NCI-H460 (cell line): ENCODE measurements around a stretch of chr2.

RAMPAGE:
- cytosol, long total RNA: no peak
- long total RNA: no peak
- nucleus, long total RNA: no peak
Observed at GRCh38 chr2:233275441-233276078, 24.1 kb downstream of the ATG16L1 start.

DNA sequence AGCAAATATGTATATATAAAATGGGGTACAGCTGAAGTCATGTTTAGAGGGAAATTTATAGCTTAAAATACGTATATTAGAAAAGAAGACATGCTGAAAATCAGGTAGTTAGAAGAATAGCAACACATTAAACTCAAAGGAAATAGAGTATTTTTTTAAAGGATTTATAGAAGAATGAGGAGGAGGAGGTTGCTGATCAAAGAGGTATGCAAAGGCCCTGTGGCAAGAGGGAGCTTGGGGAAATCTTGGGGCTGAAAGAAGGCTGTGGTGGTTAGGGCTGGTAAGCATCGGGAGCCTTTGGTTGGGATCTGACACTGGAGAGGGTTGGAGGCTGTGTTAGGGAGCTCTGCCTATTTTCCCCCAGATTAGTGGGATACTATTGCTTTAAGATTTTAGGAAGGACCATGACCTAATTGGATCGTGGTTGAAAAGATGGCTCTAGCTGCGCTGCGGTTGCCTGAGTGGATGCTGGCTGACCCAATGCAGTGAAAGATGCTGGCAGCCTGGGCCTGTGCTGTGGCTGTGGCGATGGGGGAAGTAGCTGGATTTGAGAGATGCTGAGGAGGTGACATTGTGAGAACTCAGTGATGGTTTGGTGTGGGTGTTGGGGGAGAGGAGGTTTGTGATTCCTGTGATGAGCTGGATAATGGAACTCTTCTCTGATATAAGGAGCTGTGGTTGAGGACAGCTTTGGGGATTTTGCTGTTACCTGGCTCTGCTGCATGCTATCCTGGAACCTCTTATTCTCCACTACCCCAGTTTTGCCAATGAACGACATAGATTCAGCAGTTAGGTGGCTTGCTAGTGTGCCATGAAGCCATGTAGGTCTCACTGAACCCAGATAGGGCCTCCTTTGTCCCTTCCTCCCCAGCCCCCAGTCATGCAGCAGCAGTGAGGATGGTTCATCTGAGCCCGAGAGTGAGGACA is 11.8 kb downstream of the DGKD start:
RAMPAGE:
- cytosol, long total RNA: no peak
- long total RNA: no peak
- nucleus, long total RNA: no peak

GRCh38 chr2:233421988-233422694 is 67.8 kb downstream of the DGKD start:
RAMPAGE:
- cytosol, long total RNA: no peak
- long total RNA: no peak
- nucleus, long total RNA: no peak

RAMPAGE:
- cytosol, long total RNA: no peak
- long total RNA: no peak
- nucleus, long total RNA: no peak
Observed at GRCh38 chr2:233423190-233423862, 69.0 kb downstream of the DGKD start.

DNA sequence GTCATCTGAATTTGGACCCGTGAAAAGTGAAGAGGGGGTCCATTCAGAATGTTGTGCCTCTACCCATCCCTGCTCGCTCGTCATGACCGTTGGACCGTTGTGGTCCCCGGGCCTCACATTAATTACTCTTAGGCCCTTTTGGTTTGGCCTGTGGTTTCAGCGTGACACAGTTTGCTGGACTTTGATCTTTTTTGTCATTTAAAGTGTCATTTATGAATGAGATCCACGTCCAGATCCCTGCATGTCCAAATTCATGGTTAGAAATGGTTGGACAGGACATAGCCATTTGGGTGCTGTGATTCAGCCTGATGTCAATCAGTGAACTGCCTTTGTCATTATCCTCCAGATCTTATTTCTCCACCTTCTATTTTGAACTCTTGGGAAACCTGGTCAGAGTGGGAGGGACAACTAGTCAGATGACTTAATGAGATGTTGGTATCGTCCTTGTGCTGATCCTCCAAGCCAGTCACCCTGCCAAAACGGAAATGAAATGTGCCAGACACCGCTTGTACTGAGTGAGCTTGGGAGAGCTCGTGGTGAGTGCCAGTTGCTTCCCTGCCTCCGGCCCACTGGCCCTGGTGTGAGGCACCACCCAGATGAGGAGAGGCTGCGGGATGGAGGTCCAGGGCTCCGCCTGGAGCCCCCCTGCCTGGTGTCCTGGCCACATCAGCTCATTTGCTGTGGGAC is 69.9 kb downstream of the DGKD start:
RAMPAGE:
- cytosol, long total RNA: no peak
- long total RNA: no peak
- nucleus, long total RNA: no peak

DNA sequence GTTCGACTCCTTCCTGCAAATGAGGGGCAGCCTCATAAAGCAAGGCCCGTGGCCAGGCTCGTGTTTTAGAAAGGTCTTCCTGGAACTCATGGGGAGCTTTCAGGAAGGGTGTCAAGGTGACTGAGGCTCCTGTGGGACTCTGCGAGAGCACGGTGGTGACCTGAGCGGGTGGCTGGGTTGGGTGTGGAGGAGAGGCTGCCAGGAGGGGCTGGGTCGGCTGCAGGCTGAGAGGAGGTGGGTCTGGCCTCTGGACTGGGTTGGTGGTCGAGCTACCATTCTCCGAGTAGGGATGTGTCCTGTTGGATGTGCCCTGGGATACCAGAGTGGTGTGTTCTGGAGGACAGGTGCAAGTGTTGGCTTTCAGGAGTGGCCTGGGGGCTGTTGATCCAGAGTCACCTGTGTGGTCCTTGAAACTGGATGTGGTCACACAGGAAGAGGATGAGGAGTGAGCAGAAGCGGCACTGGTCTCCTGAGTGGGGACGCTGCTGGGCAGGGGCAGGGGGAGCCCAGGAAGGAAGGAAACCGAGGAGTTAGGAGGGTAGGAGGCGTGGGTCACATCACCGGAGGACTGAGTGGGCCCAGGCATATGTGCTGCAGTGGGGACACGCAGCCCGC is 86.5 kb downstream of the DGKD start:
RAMPAGE:
- cytosol, long total RNA: no peak
- long total RNA: no peak
- nucleus, long total RNA: no peak

RAMPAGE:
- cytosol, long total RNA: no peak
- long total RNA: no peak
- nucleus, long total RNA: no peak
Observed at GRCh38 chr2:233699959-233700586, 7.4 kb downstream of the UGT1A6 start.

DNA sequence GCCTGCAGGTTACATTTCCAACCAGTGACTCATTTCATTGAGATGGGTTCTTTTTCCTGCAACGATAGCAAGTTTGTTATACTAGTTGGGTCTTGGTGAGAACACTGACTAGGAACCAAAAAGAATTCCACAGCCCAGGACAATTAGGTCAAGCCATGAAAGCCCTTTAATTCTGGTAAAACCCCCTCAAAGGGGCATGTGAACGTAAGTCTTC is 87.0 kb downstream of the SPP2 start:
RAMPAGE:
- cytosol, long total RNA: no peak
- long total RNA: no peak
- nucleus, long total RNA: no peak

RAMPAGE:
- cytosol, long total RNA: no peak
- long total RNA: no peak
- nucleus, long total RNA: no peak
Observed at GRCh38 chr2:234291468-234292513, 205.1 kb downstream of the ARL4C start.

DNA sequence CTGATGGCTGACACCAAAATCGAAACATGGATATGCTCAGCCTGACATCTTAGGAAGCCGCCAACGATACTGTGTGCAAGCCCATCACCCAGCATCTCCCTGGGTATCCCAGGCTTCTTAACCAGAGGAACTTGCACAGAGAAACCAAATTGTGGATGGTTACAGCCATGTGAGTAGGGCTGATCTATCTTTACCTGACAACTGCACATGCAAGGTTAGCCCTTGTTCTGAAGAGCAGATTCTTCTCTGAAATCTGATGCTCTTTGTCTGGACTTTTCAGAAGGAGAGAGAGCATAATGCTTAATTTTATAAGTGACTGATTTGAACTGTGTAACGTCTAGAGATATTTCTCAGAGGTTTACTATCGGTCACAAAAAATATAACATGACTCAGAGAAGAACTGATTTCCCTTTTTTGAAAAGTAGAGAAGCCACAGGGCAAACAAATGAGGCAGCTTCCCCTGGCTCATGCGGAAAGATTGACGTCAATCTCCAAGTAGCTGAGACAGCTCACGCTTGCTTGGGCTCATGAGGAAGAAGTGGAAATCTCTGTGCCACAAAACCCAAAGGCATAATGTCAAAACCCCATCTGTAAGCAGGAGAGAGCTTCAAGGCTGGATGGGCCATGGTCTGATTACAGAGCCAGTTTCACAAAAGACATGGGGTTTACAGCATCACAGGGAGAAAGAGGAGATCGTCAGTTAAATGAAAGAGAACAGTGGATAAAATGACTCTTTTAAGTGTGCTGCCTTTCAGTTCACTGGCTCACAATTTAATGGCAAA is 188.2 kb downstream of the ARL4C start:
RAMPAGE:
- cytosol, long total RNA: no peak
- long total RNA: no peak
- nucleus, long total RNA: no peak

DNA sequence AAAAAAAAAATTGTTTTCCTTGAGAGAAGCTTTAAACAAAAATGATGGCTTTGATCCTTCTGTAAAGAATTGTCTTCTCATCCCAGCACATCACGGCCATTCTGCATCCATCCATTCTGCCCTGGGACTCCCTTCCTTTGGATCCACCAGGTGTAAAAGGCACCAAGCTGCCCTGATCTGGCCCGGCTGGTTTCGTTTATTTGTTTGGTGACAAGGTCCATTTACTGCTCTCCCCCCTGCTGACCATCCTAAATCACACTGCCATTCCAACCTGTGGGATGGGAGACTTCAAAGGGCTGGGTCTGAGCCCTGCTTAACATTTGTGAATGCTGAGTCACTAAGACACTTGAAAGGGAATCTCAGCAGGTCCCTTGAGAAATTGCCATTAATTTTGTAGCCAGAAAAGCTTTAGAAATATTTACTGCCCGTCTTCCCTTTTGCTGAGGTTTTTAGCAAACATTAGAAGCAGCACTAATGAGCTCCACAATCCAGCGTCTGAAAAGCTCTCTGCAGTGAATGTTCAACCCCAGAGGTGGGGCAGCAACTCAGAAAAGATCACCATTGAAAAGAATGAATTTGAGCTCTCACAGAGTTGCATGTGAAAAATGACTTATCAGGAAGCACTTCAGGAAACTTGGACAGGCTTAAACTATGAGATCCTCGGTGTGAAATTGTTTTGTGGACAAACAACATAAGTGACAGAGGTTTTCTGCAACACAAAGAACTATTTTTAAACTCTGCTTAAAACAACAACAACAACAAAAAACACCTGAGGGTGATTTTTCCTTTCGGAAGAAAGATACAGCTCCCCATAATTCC is 133.8 kb downstream of the ARL4C start:
RAMPAGE:
- cytosol, long total RNA: no peak
- long total RNA: no peak
- nucleus, long total RNA: no peak

GRCh38 chr2:234446811-234447289 is 50.0 kb downstream of the ARL4C start:
RAMPAGE:
- cytosol, long total RNA: no peak
- long total RNA: no peak
- nucleus, long total RNA: no peak

RAMPAGE:
- cytosol, long total RNA: no peak
- long total RNA: no peak
- nucleus, long total RNA: no peak
Observed at GRCh38 chr2:234468468-234469153, 28.3 kb downstream of the ARL4C start.

GRCh38 chr2:234536384-234536604 is 39.4 kb upstream of the ARL4C start:
RAMPAGE:
- cytosol, long total RNA: no peak
- long total RNA: no peak
- nucleus, long total RNA: no peak

DNA sequence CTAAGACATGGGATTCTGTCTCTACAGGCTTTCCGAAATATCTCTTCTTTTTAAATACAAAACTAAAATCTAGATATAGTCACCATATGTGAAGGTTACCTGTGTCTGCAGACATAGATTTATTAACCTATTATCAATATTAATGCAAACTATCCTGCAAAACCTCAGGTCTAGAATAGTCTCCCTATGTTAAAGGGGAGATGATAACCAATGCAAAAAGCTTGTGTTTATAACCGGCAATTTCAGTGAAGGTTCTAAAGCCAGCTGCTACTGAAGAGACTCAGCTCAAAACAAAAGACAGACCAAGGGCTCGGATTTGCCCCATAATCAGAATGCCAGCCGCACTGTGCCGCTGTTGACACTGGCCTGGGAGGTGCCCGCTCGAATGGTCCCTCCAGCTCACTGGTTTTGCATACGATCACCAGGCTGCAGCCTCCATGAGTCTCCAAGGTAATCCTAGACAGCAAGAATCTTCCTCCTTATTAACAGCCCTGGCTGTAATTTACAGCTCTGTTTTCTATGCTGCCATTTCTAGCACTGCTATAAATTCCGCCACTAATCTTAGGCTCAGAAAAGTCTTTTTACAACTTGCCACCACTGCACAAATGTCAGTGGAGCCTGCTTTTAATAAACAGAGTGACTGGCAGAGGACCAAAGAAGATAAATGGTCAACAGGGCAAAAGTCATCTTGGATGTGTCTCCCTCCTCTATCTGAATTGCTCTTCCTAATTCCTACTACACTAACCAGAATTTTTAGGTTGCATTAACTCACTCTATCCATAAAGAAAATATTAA is 155.8 kb upstream of the SH3BP4 start:
RAMPAGE:
- cytosol, long total RNA: no peak
- long total RNA: no peak
- nucleus, long total RNA: no peak

RAMPAGE:
- cytosol, long total RNA: no peak
- long total RNA: no peak
- nucleus, long total RNA: no peak
Observed at GRCh38 chr2:234977681-234977947, 25.8 kb downstream of the SH3BP4 start.

RAMPAGE:
- cytosol, long total RNA: no peak
- long total RNA: no peak
- nucleus, long total RNA: no peak
Observed at GRCh38 chr2:234980288-234980946, 28.6 kb downstream of the SH3BP4 start.

GRCh38 chr2:234994125-234995112 is 42.6 kb downstream of the SH3BP4 start:
RAMPAGE:
- cytosol, long total RNA: no peak
- long total RNA: no peak
- nucleus, long total RNA: no peak

DNA sequence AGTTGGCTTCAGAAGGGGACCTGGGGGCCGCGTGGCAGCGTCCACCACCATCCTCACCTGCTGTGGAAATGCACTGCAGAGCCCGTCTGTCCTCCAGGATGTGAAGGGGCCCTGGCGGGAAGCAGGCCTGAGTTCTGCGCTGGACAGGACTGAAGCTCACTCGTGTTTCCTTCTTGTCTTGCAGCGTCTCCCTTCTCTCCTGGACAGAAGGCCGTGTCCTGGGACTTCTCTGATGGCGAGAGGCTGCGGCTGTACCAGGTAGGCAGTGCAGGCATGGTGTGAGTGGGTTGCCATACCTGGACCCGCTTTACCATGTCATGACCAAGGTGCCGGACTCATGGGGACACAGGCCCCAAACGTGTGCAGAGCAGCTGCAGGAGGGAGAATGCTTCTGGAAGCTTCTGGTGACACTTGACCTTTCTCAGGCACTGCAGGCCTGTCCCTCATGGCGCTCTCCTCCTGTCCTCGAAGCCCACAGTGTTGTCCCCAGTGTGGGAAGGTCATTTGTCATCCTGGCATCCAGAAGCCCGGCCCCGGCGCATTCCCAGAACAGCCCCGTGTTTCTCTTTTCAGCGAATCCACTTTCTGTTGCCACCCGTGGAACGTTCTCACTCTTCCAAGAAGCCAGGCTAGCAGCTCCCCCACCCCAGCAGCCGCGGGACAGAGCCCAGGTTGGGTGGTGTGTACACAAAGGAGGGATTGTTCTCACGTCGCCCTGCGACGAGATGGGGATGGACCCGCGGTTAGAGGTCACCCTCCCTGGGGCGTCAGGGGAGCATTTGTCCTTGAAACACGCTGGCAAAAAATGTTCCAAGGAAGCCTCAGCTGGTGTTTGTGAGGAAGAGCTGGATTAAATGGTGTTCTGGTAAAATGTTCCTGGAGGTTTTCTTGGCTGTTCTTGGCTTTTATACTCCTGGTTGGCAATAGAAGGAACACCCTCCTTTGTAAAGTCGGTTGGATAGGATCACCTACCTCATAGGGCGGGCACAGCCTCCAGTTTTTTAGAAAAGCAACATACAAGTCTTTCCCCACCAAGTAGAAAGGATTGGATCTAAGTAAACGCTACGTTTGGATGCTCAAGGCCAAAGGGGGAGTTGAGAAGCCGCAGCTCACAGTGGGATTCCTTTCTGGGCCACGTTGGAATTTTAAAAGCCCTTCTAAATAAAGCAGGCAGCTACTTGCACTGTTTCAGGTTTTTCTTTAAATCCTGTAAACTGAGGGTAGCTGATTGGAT is 43.7 kb downstream of the SH3BP4 start:
RAMPAGE:
- cytosol, long total RNA: no peak
- long total RNA: no peak
- nucleus, long total RNA: no peak

RAMPAGE:
- cytosol, long total RNA: no peak
- long total RNA: no peak
- nucleus, long total RNA: no peak
Observed at GRCh38 chr2:235263396-235264160, 230.3 kb upstream of the AGAP1 start.